Left lung (tissue), 1 donor: Measurements from ENCODE around the gene PCGF2.

- PRO-cap: no peak
Observed at GRCh38 chr17:37642069-37642468, 1.2 kb downstream of the DDX52 start.

DNA sequence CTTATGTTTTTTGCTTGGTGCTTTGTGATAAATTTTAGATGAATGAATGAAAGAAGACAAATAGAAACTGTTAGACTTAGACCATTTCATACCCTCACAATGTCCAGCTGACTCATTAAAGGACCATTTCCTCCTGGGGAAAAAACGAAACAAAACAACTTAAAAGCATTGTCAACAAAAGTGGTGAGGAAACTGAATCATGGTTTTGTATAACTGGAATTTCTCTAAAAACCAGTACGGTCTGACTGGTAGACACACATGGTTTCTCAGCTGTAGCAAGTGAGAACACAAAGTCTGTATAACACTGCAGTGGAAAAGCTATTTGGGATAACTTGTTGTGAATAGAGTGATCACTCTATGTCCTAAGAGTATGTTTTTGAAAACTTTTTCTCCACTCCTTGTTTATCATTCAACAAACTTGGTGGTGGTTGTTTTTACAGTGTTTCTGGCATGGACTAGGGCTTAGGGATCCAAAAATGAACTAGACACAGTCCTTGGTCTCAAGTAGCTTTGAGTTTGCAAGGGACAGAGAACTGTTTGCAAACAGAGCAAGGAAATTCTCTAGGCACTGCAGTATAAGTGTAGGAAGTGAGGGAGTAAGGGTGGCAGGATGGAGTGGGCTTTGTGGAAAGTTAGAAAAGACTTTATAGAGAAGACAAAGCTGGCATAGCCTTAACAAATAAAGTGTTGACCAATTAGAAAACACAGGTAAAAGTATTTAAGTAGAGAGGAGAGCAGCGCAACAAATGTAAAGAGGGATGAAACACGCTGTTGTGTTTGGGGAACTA, 5.5 kb upstream of the DDX52 start:
- PRO-cap: no peak

GRCh38 chr17:37718374-37719140, 26.3 kb downstream of the HNF1B start:
- PRO-cap: no peak

GRCh38 chr17:38256648-38257659, 40.0 kb upstream of the MRPL45 start:
- PRO-cap: bidirectional peak, plus-strand start at chr17:38257477, minus-strand start at chr17:38257251

DNA sequence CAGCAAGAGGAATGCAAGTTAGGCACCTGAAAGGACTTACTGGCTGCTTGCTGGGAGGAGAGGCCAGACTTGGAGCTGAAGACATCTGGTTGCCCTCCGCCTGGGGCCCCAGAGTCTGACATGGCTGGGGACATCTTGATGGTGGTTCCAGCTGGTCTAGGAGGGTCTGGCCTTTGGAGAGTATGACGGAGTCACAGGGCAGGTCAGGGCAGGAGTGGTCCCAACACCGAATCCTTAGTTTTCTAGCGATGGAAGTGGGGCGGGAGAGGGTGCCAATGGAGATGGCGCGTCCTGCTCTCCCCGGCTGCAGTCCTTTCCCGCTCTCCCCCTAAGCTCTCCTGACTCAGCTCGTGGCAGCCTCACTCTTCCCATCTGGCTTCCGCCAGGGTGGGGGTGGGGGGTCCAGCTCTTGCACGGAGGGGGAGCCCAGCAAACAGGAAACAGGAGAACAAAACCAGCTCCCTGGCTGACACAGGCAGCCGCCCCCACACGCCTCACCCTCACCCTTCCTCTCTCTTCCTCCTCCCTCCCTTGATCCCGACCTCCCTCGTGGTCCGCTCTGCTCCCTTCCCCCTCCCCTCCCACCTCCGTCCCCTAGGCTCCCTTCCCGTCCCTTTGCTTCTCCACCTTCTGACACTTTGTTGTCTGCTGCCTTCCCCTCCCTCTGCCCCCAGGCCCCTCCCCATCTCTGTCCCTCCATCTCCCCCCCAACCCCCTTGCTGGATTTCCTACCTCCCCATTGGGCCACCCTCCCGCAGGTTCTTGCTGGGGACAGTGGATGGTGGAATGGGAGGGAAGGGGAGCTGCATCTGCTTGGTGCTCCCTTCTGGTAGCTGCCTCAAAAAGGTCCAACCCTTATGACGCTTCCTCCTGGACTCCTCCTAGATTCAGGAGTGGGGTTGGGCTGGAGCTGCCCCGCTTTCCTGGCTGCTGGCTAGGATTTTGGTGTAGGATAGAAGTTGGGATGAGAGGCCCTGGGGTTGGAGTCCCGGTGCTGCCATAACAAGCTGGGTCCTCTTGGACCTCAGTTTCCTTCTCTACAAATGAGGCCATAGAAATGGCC, 23.7 kb downstream of the ARHGAP23 start:
- PRO-cap: unidirectional peak, minus-strand start at position 340 of the sequence; unidirectional peak, minus-strand start at position 374 of the sequence

GRCh38 chr17:38465645-38465802, 37.3 kb downstream of the ARHGAP23 start:
- PRO-cap: no peak

DNA sequence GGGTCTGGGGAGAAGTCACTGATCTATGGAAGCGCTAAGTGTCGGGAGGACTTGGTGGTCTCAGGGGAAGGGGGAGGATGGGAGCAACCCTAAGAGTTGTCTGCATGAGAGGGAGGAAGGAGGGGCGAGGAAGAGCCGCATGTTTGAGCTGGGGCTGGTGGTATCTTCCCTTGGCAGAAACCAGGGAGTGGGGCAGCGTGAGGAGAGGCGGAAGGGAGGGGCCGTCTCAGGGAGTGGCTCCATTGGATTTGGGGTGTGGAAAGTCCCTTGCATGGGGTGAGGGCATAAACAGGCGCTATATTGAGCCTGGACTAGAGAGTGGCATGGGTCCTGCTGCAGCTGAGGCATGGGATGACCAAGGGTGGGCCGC, 55.8 kb downstream of the ARHGAP23 start:
- PRO-cap: no peak

- PRO-cap: no peak
Observed at GRCh38 chr17:38512124-38512503, 83.8 kb downstream of the ARHGAP23 start.

DNA sequence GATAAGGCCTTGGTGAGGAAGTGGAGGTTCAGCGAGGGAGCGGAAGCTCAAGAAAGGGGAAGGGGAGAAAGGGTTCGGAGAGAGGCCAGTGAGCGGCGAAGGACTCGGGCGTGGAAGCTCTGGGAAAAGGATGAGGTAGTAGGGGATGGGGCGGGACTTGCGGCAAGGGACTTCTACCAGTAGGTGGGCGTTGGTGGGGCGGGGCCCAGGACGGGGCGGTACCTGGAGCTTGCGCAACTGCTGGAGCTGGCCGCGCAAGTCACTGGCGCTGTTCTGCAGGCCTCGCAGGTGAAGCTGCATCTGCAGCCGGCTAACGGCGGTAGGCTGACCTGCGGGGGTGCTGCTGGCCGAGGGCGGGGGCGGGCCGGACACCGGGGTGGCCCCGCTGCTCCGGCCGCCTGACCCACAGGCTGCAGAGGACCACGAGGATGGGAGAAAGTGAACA, 46.4 kb downstream of the SRCIN1 start:
- PRO-cap: no peak

DNA sequence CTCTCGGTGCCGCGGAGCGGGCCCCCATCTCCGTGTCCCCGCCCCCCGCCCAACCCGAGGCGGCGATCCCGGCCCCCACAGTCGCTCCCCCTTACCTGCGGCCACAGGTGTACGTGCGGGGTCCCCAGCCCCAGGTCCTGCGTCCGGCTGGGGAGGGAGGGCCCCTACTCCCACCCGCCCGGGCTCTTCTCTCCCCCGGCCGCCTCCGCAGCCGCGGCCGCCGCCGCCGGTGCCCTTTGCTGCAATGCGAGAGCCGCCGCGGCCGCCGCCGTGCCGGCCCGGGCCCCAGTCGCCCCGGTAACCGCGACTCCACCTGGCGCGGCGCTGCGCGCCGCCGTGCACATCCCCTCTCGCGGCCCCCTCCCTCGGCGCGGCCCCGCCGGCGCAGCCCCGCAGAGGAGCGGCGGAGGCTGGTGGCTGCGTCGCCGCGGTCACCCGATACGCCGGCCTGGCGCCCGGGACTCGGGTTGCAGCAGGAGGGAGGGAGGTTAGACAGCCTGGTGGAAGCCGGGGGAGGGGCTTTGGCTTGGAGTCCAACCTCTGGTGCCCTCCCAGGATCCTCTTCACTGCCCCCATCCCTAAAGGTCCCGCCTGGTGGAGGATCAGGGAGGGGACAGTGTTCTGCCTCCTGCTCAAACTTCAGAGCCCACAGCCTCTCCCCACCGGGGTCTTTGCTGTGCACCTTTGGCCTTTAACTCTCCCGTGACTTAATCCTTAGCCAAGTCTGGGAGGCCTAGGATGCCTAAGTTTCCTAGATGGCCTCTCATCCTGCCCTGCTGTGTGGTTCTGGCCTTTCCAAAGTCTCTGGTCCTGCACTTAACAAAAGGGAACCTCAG, 33.0 kb downstream of the SRCIN1 start:
- PRO-cap: no peak

GRCh38 chr17:38584244-38585018, 21.3 kb downstream of the SRCIN1 start:
- PRO-cap: no peak

DNA sequence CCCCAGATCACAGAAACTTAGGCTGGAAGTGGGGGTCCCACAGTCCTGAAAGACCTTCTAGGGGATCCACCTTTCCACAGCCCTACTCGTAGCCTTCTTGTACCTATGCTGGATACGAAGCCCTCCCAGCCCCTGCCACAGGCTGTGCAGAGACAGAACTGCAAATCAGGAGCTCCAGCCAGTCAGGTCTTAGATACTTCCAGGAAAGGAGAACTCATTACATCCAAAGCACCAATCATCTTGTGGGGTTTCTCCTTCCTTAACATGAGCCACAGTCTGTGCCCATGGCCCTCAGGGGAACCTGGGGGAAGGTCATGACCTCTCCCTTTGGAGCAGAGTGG, 14.8 kb downstream of the SRCIN1 start:
- PRO-cap: no peak

- PRO-cap: bidirectional peak, plus-strand start at chr17:38685788, minus-strand start at chr17:38685648
Observed at GRCh38 chr17:38685535-38685915, 10.8 kb upstream of the EPOP start.

- PRO-cap: bidirectional peak, plus-strand start at chr17:38703953, minus-strand start at chr17:38703845
Observed at GRCh38 chr17:38703192-38704269, 1.5 kb upstream of the MLLT6 start.

DNA sequence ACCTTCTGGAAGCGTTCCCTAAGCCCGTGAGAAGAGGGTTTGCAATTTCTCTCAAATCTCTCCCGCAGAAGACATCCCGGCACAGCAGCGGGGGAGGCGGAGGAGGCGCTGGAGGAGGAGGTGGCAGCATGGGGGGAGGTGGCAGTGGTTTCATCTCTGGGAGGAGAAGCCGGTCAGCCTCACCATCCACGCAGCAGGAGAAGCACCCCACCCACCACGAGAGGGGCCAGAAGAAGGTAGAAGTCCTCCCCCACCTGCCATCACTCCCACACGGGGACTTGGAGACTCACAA, 6.7 kb downstream of the MLLT6 start:
- PRO-cap: no peak

DNA sequence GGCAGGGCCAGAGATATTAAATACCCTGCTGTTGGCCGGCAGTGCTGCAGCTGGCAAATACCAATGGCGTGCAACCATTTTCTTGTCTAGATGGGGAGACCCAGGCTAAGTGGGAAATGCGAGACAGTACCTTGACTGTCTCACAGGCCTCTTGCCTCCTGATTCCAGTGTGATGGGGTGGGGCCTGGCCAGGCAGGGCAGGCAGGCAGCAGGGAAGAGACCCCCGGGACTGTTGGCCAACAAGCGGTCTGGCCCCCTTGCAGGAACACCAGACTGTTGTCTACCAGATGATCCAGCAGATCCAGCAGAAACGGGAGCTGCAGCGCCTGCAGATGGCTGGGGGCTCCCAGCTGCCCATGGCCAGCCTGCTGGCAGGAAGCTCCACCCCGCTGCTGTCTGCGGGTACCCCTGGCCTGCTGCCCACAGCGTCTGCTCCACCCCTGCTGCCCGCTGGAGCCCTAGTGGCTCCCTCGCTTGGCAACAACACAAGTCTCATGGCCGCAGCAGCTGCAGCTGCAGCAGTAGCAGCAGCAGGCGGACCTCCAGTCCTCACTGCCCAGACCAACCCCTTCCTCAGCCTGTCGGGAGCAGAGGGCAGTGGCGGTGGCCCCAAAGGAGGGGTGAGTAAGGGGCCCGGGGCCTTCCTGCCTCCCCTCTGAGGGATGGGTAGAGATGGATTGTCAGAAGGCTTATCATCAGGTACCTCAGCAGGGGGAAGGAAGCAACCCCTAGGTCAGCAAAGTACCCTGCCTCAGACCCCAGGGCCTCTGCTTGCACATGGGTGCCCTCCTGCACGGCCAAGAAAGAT, 5.6 kb upstream of the CISD3 start:
- PRO-cap: no peak

- PRO-cap: bidirectional peak, plus-strand start at chr17:38728425, minus-strand start at chr17:38728326; unidirectional peak, plus-strand start at chr17:38728979
Observed at GRCh38 chr17:38728052-38729158, 1.7 kb upstream of the CISD3 start.

DNA sequence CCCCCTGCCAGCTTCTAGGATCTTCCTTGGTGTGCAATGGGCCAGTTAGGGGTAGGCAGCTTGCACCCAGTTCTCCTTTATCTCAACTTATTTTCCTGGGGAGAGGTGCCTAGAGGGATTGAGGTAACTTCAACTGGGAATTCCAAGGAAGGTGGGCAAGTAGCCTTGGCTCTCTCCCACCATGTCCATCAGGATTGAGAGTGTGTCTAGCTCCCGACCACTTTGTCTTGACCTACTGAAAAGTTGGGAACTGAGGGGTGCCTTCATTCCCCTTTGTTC, 1.0 kb upstream of the CISD3 start:
- PRO-cap: no peak

DNA sequence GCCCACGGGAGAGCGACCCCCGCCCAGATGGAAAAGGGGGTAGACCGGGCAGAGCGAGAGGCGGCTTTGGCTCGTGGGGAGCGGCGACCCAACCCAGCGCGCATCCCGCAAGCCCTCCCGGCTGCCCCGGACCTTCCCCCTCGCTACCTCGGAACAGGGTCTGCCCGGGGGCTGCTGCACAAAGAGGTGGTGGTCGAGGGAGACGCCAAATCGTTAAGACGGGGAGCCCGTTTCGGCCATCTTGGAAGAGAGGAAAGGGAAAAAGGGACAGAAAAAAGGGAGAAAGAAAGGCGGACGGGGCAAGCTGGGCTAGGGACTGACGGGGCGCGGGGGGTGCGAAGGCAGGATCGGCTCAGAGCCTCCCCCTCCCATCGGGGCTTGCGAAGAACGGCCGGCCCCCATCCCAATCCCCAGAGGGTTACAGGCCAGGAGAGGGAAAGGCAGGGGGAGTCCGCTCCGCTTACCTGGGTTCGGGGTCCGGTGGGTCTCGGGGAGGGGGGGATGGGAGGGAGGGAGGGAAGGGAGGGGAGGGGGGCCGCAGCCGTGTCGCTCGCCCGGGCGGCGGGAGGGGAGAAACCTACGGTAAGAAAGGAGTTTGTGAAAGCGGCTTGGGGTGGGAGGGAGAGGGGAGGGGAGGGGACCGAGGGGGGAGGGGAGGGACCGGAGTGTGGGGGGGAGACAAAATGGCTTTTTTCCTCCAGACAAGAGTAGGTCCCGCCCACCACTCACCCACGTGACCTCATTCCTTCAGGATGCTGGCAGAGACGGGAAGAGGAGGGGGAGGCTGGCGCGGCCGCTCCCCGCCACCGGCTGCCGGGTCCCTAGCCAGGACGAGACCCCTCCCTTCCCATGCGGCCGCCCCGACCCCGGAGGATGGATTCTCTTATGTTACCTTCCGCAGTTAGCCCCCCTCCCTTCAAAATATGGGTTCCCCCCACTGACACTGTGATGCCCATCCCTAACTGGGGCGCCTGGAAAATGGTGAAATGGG, at the start of gene PCGF2:
PCGF2 (minus strand) TSS at position 605 of the 991 bp plus-strand sequence.
- PRO-cap: bidirectional peak, plus-strand start at position 761 of the sequence, minus-strand start at position 416 of the sequence

DNA sequence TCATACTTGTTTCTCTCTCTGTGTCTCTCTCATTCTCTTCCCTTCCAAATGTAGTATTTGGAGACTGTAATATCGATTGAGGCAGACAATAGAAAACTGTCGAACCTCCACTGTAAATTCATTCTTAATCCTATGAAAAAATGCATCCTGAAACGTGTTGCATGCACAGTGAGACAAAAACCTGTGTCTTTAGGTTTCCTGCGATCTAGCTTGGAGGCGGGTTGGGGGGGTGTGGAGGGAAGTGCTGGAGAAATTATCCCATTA, 1.3 kb upstream of the PSMB3 start:
- PRO-cap: no peak